LNCaP clone FGC (cell line): ENCODE results near the genes IL11RA and ENSG00000187186.

DNA sequence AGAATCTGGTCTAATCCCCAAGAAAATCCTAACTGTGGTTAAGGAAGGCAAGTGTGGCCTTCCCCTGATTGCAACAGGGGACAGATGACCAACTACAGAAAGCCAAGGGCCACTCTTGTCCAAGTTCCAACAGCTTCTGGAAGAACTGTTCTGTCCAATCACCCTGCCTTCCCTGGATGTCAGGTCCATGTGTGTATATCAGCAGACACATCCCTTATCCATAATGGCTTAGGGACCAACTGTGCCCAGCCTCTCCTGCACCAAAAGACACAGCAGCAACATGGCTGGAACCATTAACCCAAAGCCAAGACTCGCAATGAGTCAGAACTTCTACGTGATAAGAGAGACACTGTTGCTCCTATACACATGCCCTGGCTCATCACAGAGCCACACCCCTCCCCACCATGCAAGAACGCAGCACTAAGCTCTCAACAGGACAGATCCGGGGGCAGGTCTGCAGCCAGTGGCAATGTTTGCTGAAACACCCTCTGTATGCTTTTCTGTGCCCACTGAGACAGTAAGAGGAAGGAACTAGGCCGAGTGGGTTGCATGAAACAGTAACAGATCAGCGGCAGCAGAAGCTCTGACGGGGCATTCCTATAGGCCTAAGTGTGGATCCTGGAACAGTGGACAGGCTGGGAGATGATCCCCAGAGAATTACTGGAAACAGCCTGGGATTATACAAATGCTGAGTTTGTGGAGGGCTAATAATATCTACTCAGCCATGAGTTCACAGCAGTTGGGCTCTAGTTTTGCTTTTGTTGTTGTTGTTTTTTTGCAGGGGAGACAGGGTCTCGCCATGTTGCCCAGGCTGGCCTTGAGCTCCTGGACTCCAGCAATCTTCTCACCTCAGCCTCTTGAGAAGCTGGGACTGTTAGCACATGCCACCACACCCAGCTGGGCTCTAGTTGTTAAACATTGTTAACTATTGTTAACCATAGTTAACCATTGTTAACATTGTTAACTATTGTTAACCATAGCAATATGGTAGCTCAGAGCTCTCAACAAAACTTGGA is 41.1 kb downstream of the B4GALT1 start:
- RRBS, 2 experiments = no CpG with 5 or more reads among the region's 8 CpGs

DNA sequence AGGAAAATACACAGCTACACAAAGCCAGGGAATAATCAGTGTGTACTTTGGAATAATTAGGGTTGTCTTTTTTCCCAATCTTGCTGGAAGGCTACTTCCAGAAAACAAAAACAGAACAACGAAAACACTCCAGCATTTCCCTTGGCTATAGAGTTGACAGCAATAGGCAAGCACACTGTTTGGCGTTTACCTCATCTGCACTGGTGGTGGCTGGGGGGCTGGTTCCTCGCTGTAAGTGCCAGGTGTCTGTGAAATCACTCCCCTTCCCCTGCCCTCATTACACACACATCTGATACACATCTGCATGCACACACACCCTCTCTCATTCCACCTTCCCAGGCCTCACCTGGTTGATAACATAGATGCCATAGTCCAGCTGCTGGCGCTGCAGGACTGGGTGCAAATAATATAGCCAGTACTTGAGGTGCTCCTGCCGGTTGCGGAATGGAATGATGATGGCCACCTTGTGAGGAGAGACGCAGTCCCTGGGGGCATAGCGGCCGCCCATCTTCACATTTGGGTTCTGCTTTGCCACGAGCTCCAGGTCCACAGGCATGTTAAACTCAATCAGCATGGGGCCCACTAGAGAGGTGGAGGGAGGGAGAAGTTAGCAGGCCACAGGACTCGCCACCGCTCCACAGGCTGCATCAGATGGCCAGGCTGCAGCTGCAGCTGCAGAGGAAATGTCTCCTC is 32.1 kb downstream of the B4GALT1 start:
- RRBS, 2 experiments = no CpG with 5 or more reads among the region's 12 CpGs

DNA sequence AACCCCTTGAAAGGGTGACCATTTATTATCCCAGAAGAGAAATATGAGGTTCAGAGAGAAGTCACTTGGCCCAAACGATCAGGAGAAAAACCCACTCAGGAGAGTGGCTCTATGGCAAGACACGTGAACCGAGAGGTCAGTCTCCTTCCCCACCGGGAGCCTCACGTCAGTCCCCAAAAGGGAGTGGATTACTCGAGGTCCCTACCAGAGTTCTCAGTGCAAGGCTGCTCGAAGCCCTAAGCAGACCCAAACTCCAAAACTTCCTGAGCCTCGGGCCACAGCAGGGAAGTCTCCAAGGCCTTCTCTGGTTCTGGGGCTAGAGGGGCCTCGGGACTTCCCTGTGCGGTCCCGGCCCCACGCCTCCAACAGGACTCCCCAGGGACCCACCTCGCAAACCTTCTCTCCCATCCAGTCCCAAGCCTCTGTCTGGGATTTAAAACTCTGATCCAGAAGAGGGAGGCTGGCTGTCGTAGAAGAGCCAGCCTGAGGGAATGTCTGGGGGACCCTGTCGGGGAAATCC is 882 bp downstream of the B4GALT1 start:
- RRBS, 2 experiments = no CpG with 5 or more reads among the region's 15 CpGs

DNA sequence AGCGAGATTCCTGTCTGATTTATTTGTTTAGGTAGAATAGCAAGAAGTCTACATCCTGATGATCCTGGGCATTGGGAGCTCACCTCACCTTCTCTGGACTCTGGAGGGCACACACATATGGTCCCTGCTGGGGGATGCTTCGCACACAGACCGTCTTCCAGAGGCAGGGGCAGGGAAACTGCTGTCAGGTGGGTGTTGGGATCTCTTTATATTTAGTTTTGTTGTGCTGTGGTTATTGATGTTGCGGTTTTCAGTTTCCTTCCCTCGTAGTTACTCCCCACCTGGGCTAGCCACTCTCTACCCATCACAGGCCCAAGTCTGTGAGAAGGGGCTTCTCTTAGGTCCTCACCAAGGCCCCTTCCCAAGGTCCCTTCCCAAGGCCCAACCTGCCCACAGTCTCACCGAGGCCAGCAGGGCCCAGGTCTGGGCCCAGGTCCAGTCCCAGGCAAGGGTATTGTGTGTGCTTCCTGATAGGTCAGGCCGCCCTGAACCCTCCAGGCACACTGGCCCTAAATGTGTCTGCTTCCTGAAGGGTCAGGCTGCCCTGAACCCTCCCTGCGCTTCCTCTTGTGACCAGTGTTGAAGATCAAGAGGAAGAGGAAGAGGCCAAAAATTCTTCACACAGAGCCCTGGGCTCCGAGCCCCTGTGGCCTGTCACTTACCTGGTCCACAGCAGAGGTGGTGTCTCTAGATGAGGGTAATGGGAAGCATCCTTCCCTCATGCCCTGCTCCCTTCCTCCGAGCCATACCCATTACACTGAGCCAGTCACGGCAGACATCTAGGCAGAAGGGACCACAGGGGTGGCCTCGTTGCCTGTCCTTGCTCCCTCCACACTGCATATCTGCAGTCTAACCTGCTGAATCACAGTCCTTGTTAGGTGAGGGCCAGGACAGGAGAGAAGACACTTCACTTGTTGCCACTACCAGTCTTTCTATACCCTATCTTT is 18.8 kb upstream of the SPINK4 start:
- RRBS, 2 experiments = no CpG with 5 or more reads among the region's 12 CpGs

- RRBS, 2 experiments = under 1% methylated on average over 31 to 35 of the region's 69 CpGs
Observed at GRCh38 chr9:33263558-33264570, 644 bp downstream of the BAG1 start.

DNA sequence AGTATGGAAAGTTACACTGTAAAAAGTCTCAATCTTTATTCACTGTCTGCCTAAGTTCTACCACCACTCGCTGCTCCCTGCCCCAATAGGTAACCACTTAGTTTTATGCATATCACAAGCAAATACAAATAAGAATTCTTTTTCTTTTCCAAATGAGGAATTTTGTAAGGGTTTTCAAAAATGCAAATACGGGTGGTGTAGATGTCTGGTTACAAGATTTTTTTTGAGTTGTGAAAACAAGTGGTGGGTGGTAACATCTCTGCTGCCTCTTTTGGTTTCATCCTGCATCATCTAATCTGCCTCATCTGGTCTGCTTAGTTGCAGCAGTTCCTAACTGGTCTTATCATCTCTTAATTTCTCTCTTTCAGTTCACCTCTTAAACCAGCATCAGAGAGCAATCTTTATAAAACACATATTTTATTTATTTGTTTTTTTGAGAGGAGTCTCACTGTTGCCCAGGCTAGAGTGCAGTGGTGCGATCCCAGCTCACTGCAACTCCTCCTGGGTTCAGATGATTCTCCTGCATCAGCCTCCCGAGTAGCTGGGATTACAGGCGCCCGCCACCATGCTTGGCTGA is 5.3 kb downstream of the NFX1 start:
- RRBS, 2 experiments = no CpG with 5 or more reads among the region's 6 CpGs

DNA sequence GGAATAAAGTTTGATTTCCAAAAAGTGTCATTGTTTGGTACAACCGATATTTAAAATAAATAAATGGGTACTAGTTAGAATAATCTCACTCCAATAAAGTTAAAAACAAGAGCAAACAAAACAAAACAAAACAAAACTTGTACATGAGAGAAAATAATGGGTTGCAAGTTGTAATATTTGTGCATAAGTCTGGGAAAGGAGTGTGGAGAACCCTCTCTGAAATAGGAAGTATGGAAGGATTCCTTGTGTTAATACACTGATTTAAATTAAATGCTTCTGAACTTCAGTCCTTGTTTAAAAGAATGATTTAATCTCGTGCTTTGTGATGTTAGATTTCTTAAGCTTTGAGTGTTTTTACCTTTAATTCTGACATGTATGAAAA is 3.0 kb downstream of the UBE2R2 start:
- RRBS, 2 experiments = no CpG with 5 or more reads among the region's 2 CpGs

- RRBS, 2 experiments = no CpG with 5 or more reads among the region's 11 CpGs
Observed at GRCh38 chr9:33917369-33918245, 100.6 kb downstream of the UBE2R2 start.

GRCh38 chr9:33998368-33998951 is 50.2 kb downstream of the UBAP2 start:
- RRBS, 2 experiments = no CpG with 5 or more reads among the region's 5 CpGs

GRCh38 chr9:34049829-34050466 is 1.3 kb upstream of the UBAP2 start:
- RRBS, 2 experiments = no CpG with 5 or more reads among the region's 15 CpGs

DNA sequence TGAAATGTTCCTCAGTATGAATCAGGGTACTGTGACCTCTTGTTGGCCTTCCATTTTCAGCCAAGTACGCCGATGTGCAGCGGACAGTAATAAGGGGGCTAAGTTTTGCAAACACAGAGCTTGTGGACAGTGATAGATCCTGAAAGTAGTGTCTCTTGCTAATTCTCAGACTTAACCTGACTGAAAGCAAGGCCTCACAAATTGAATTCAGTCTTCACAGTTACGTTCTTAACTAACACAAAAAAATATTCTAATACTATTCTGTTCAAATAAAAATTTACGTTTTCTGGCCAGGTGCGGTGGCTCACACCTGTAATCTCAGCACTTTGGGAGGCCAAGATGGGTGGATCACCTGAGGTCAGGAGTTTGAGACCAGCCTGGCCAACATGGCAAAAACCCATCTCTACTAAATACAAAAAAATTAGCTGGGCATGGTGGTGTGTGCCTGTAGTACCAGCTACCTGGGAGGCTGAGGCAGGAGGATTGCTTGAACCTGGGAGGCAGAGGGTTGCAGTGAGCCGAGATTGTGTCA is 31.4 kb downstream of the UBAP1 start:
- RRBS, 2 experiments = no CpG with 5 or more reads among the region's 7 CpGs

DNA sequence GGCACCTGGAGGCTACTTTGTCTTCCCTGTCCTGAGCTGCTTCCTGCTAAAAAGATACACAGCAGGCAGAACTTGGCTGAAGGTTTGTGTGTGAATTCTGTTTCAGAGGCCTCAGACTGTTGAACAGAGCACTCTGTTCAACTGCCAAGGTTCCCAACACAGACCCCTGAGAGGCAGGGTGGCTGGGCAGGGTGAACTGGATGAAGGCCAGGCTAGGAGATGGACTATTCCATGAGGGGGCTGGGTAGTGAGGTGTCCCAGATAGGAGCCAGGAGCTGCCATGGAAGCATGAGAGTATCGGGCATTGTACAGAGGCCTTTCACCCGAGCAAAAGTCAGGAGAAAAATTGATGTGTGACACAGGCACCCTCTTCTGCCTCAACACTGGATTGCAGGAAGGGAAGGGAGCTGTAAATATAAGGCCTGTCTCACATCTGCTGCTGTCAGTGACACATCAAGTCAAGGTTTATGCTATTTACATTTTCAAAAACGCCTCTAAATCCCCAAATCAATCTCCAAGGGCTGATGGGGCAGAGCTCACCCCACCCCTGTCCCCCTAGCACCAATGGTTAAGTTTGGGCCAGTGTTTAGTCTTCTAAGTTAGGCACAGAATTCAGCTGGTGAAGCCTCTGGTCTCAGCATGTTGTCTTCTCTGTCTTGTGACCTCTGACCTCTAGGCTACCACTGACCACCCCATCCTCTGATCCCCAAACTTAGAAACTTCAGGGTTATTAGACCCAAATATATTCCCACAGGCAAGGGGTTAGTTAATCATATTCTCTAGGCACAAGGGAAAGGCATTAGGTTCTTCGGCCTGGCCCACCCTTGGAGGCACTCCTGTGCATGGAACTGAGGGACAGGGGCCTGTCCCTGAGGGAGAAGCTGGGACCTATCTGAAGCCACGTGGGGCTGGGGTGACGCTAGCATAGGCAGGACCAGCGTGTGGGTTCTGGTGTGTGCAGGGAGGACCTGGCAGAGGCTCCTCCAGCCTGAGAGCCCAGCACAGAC is 74.8 kb downstream of the UBAP1 start:
- RRBS, 2 experiments = no CpG with 5 or more reads among the region's 7 CpGs

DNA sequence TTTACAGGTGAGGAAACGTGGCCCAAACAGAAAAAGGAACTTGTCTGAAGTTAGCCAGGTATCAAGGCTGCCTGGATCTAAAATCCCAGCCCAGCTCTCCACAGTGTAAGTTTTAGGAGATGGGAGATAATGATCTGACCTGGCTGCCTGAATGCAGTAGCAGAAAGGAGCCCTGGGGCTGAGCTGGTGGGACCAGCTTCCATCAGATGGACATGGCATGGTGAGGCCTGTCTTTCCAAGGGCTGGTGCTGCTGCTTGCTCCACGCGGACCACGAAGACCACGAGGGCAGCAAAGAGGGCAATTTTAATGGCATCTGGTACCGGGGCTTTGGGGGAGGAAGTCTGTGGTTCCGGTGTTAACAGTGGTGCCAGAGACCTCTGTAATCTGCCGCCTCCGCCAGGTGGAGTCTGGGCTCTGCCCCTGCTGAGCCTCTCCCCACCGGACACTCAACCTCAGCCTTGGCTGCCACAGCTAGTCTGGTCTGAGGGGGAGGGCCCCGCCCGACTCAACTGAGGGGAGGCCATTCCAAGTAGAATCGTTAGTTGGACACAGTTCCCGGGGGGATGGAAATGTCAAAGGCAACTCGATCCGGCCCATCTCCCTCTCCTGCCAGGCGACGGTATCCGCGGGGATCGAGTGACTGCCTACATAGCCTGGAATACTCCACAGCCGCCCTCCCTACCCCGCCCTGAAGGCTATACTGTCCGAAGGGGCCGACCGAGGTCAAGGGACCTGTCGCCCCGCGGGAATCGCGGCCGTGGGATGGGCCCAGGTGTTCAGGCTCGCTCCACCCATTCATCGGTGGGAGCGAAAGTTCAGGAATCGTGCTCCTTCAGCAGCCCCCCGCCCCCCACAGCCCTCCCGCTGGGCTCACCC is 542 bp downstream of the MYORG start:
- RRBS, 2 experiments = 9 to 14% methylated on average over 4 of the region's 38 CpGs

DNA sequence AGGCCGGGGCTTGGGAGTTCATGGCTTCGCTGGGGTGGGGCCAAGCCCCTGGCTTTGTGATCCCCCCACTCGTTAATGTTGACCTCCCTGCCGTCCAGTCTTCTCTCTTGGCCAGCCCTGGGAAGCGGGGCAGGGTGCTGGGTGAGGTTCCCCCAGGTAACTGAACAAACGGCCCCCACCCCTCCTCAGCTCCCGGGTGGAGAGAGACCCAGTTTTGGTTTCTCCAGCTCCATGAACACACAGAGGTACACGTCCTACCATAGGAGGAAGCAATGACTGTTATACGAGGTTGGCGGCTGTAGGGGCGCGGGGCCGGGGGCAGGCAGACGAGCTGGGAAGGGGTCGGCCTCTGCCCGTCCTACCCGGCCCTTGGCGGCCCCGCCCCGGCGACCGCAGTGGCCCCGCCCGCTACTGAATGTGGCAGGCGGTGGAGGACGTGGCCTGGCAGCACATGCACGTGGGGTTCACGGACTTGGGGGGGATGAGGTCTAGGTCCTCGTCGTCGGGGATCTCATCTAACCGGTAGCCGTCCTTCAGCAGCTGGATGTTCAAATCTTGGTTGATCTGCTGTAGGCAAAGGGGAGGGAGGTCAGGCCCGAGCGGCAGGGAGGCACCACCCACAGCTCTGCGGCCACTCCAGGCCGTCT is 3.1 kb upstream of the C9orf24 start:
- RRBS, 2 experiments = 91% methylated on average over 5 to 6 of the region's 37 CpGs

GRCh38 chr9:34456958-34458018 is 1.1 kb downstream of the FAM219A start:
- RRBS, 2 experiments = 34 to 47% methylated on average over 4 to 6 of the region's 54 CpGs

- RRBS, 2 experiments = no CpG with 5 or more reads among the region's 6 CpGs
Observed at GRCh38 chr9:34560190-34560736, 29.3 kb downstream of the CNTFR start.

GRCh38 chr9:34606763-34607411 is 5.0 kb downstream of the RPP25L start:
- RRBS, 2 experiments = no CpG with 5 or more reads among the region's 6 CpGs

- RRBS, 2 experiments = no CpG with 5 or more reads among the region's 29 CpGs
Observed at GRCh38 chr9:34651261-34652579, at the start of gene IL11RA. IL11RA (plus strand) TSS chr9:34652185.

DNA sequence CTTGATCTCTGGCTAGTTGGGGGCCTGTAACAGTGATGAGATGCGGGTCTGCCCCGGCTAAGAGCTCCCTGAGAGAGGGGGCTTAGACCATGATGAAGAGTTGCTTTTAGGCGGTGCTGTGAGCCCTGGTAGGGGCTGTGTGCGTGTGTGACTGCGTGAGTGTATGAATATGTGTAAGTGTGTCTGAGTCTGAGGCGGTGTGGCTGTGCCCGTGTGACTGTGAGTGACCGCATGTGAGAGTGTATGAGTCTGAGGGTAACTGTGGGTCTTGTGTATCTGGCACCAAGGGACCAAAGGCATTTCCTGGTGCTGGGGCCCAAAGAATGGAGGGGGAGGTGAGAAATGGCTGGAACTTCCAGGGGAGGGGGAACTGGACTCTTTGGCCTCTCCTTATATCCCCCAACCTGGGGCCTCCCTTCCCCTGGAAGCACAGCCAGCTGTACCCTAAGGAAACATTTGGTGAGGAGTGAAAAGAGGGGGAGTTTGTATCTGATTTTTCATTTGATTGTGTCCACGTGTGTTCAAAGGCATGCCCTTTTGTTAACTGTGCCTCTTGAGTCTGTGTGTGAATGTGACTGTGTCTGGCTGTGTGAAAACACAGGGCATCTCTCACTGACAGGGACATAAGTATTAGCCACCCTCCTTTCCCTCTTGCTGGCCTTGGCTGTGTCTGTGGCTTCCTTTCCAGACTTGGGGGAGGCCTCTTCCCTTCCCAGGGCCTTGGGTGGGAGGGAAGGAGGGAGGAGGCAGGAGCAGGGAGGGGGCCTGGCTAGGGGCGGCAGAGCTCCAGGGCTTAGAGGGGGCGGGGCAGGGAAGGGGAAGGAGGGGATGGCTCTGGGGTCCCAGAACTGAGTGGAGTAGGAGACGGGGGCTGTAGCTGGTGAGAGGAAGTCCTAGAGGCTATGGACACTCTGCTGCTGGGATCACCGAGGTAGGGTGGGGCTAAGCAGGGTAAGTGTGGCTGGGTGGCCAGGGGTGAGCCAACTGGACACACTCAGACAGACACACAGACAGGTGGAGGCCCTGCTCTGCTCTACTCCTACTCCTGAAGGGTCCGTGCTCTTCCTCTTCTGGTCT is 1.4 kb downstream of the IL11RA start:
- RRBS, 2 experiments = no CpG with 5 or more reads among the region's 14 CpGs

GRCh38 chr9:34665451-34666635 is at the start of gene ENSG00000187186:
ENSG00000187186 (minus strand) TSS chr9:34666045.
- RRBS, 2 experiments = under 1 to 2% methylated on average over 7 of the region's 55 CpGs